LHCN-M2 (cell line): Measurements from ENCODE around the genes ODF3L2, CDC34, POLRMT, RNF126, PRSS57, PTBP1 and MED16.

DNA sequence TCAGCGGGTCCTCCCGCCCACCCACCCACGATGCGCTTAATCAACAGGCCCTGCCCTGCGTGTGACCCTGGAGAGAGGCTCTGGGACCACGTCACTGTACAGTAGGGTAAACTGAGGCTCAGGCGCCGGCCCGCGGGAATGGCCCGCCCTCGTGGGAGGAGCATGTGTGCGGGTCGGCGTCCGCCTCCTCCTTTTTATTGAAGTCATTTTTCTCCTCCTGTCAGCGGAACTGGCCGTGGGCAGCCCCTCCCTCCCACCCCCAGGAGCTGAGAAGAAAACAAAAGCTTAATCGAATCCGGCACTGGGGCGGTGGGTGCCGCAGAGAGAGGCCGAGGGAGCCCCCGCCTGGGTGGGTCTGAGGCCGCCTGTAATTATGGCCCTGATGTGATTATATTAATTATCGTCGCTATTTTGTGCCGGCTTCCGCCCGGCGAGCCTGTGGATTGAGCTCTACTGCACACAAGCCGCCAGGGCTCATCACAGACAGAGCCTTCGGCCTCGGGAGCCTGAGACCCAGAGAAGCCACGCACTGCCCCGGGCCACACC is 7.0 kb downstream of the C2CD4C start:
- RAMPAGE, long total RNA, result no peak

DNA sequence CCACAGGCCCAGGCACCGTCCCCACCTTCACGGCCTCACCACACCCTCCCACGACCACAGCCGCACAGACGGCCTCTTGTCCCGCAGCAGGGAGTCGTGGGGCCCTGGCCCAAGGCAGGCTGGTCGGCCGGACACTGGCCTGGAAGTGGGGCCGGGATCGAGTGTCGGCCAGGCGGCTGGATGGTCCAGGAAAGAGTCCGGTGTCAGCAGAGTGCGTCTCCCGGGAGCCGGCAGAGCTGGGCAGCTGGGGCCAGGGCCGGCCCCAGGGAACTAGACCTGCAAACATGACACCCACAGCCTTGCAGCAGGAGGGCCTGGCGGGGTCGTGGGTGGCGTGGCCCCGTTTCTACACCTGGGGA is at the start of gene ODF3L2:
Gene ODF3L2 (minus strand): TSS at position 163 of the 359 bp plus-strand sequence.
- RAMPAGE, long total RNA, result no peak

DNA sequence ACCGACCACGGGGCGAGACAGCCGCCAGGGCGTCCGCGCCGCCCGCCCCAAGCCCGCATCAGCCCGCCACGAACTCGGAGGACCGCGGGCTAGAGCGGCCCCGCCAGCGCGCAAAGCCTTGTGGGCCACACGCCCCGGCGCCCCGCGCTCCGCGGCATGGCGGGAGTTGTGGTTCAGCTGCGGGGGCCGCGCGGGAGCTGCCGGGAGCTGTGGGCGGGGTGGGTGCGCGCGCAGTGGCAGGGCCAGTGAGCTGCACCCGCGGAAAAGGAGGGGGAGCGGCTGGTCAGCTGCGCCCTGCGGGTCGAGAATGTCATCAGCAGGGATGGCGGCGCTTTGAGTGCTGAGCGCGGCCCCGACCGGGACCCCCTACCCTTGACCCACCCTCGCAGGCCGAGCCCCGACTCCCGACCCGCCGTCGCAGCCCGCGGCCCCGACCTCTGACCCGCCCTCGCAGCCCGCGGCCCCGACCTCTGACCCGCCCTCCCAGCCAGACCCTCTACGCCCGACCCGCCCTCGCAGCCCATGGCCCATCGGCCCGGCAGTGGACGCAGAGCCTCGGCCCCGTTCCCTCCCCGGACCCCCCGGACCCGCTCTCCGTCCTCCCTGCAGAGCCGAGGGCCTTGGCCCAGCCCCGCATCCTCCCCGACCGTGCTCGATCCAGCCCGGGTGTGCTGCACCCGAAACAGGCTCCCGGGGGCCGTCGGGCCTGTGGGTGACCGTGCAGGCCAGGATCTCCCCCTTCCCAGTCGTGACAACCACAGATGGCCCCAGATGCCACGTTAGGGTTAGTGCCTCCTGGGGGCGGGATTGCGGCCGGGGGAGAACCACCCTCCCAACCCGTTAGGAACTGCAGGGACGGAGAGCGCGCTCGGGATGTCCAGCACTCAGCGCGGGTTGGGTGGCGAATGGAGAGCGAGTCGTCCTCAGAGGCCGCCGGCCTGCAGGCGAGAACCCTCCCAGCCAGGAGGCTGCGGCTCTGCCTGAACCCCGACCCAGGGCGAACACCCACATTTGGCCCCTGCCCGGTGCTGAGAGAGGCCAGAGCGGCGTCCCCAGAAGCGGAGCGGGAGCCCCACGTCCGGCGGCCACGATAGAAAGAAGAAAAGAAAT is 7.0 kb upstream of the MADCAM1 start:
- RAMPAGE, long total RNA, result no peak

DNA sequence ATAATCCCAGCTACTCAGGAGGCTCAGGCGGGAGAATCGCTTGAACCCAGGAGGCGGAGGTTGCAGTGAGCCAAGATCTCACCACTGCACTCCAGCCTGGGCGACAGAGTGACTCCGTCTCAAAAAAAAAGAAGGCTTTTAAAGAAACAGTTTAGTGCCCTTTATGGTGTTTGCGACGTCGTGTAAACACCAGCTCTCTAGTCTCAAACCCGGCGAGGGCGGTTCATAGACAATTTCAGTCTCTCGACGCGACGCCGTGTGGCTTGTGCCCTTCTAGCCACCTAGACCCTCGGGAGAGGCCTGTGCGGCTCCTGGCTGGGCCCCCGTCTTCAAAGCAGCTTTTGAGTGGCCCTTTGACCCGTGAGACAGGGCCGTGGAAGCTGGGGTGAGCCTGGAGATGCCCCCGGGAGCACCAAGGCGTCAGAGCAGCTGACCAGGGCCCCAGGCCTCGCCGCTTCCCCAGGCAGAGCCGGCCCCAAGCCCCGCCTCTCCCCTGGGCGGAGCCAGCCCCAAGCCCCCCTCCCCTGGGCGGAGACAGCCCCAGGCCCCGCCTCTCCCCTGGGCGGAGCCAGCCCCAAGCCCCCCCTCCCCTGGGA is 5.0 kb upstream of the MADCAM1 start:
- RAMPAGE, long total RNA, result no peak

GRCh38 chr19:531648-532047 is at the start of gene CDC34:
CDC34 (plus strand) TSS chr19:531760.
- RAMPAGE, long total RNA, result no peak

DNA sequence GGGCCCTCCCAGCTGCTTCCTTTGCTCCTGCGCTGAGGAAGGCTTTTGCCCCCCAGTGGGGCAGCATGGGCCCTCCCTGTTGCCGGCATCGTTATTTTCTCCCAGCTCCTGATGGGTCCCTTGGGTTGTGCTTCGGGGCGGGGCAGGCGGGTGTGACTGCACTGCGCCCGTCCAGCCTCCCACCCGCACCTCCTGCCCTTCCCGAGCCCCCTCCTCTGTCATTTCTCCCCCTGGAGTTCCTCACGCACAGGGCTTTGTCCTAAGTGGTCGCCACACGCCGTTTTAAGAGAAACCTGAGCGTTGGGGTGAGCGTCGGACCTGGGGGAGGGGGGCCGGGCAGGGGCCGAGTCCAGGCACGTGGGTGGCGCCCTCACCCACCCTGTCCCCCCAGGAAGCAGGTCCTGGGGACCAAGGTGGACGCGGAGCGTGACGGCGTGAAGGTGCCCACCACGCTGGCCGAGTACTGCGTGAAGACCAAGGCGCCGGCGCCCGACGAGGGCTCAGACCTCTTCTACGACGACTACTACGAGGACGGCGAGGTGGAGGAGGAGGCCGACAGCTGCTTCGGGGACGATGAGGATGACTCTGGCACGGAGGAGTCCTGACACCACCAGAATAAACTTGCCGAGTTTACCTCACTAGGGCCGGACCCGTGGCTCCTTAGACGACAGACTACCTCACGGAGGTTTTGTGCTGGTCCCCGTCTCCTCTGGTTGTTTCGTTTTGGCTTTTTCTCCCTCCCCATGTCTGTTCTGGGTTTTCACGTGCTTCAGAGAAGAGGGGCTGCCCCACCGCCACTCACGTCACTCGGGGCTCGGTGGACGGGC is 2.7 kb upstream of the GZMM start:
- RAMPAGE, long total RNA, result no peak

DNA sequence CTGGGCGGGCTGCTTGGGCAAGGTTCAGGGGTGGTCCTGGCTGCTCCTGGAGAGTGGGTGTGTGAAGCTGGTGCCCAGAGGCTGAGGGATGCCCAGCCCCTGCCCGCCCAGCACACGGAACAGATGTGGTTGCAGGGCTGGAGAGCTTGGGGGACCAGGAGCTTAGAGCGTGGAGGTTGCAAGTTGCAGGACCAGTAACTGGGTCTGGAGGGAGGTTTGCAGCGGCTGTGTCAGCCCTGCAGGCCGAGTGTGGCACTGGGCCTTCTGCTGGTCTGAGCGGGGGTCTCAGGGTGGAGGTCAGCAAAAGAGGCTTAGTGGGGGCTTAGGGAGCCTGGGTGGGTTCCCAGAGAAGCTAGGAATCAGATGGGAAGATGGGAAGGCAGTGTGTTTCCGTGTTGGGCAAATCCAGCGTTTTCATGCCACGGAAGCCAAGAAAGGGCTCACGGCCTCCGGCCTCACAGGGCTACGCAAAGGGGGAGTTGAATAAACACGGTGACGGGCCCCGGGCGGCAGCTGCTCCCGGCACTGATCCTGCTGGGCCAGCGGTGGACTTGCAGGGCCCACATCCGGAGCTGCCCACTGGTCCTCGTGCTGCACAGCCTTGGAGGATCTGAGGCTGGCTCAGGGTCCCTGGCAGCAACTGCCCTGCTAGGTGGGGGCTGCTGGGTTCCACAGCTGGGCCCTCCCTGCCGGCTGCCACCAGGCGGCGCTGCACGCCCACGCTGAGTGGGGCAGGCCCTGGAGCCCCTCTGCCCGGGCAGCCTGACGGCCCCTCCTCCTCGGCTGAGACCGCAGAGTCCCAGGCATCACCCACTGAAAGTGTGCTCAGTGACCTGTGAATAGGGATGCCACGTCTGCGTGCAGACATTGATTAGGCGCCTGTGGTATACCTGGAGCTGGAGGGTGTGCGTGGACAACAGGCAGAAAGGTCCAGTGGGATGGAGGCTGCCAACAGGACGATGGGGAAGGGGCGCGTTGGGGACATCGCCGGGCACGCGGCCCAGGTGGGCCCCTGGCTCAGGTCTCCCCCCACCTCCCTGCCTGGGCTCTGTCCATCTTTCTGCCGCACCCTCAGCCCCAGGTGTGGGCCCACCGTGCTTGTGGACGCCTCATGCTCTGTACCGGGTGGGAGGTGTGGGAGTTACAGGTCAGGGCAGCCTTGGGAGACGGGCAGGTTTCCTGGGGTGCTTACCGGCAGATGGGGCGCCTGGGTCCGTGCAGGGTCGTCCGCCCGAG is 5.4 kb upstream of the HCN2 start:
- RAMPAGE, long total RNA, result no peak

DNA sequence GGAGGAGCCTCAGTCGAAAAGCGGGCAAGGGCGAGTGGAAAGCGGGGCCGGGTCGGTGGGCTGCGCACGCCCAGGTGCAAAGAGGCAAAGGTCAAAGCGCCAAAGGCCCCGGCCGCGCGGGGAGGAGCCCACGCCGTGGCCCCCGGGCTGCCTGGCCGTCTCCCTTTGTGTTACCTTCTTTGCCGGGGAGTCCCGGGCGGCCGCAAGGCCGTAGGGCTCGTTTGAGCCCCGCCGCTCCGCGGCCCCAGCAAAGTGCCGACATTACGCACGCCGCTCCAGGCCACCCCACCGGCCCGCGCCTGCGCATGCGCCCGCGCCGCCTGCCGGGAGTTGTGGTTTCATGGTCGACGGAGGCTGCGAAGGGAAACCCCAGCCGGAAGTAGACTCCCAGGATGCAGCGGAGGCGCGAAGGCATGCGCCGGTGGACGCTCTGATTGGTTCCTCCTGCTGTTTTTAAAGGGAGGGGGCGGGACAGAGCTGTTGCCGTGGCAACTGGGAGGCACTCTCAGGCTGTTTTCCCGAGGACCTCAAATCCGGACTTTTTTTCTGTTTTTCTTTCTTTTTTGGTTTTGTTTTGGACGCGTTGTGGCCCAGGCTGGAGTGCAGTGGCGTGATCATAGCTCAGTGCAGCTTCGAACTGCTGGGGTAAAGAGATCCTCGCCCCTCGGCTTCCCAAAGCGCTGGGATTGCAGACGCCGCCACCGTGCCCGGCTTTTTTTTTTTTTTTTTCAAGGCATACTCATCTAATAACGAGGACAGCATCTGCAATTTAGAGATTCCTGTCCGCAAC is at the start of gene POLRMT:
Gene POLRMT (minus strand): TSS at position 287 of the 790 bp plus-strand sequence.
- RAMPAGE, long total RNA, result start-site peak on the minus strand centred at position 281 of the sequence, 19 bp wide, 17 reads

GRCh38 chr19:663018-664103 is at the start of gene RNF126:
RNF126 (minus strand) TSS chr19:663214.
- RAMPAGE, long total RNA, result no peak

DNA sequence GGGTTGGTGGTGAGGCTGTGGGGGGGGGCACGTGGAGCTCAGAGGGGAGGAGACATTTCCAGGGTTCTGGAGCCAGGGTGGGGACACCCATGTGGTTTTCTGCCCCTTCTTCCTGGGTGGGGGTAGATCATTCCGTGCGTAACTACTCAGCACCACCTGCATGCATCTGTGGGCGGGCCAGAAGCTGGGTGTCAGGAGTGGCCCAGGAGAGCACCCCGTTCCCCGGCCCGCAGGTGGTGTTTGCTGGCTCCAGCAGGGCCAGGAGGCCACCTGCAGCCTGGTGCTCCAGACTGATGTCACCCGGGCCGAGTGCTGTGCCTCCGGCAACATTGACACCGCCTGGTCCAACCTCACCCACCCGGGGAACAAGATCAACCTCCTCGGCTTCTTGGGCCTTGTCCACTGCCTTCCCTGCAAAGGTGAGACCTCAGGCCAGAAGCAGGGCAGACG is 1.4 kb downstream of the FSTL3 start:
- RAMPAGE, long total RNA, result no peak

- RAMPAGE, long total RNA, result no peak
Observed at GRCh38 chr19:680197-680691, 4.1 kb downstream of the FSTL3 start.

- RAMPAGE, long total RNA, result no peak
Observed at GRCh38 chr19:695317-695875, at the start of gene PRSS57. PRSS57 (minus strand) TSS chr19:695452.

DNA sequence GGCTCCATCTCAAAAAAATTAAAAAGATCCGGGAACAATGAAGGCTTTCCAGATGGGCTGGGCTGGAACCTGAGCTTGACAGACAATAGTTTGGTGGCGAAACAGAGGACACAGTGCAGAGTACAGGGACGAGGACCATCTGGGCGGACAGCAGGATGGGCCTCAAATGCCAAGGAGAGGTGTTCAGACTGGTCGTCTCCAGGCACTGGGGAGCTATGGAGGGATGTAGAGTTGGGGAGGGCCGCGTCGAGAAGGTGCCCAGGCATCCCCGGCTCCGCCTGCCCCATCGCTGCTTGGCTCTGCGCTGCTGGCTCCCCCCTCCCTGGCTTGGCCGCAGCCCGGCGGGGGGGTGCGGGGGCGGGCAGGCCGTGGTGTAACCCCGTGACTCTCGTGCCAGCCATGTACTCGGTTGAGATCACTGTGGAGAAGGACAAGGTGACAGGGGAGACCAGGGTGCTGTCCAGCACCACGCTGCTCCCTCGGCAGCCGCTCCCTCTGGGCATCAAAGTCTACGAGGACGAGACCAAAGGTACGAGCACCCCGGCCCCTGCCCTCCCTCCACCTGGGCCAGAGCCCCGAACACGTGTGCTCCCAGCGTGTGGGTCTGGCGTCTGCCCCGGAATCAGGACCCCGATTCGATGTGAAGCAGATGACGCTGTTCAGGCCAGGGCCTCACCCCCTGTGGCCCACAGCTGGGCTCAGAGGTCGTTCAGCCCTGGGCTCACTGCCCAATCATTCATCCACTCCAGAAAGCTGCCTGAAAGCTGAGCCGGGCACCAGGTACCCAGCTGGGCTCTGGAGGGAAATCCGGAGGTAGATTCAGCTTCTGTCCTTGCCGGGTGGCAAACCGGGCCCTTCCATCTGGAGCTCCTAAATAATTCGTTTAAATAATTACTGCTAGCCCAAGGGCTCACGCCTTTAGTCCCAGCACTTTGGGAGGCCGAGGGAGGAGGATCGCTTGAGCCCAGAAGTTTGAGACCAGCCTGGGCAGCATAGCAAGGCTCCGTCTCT is 10.7 kb upstream of the MISP start:
- RAMPAGE, long total RNA, result no peak

GRCh38 chr19:796542-797632 is at the start of gene PTBP1:
PTBP1 (plus strand) TSS chr19:797452.
- RAMPAGE, long total RNA, result start-site peak on the plus strand at chr19:797415-797452, 68 reads

DNA sequence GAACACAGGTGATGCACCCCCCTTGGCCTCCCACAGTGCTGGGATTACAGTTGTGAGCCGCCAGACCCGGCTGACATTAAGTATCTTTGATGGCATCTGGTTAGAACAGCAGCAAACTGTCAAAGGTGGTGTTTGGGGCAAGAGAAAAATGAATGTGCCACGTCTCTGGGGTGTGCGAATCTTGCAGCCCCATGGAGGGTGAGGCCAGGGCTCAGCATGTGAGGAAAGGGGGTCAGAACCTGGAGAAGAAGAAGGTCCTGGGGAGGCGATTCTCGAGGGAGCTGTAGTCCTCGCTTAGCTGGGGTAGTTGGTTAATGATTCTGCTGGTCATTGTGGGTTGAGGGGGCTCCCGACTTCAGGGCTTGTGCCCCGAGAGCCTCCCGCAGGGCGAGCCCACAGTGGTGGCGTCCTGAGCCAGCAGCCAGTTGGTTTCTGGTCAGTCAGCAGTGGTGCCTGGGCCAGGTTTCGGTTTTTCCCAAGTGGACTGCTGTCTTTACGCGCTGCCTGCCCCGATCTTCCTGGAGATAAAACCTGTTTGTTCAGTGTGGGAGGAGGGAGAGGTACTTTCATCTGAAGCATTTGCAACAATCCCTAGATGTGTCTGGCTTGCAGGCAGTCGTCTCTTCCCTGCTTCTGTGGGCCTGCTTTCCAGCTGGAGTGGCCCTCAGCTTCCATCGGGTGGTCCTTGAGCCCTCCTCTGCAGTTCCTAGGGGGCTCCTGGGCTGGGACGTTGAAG is 3.1 kb downstream of the PTBP1 start:
- RAMPAGE, long total RNA, result no peak

- RAMPAGE, long total RNA, result no peak
Observed at GRCh38 chr19:803471-804490, 6.5 kb downstream of the PTBP1 start.

- RAMPAGE, long total RNA, result no peak
Observed at GRCh38 chr19:804491-804775, 7.2 kb downstream of the PTBP1 start.

GRCh38 chr19:875094-875797 is 15.8 kb downstream of the CFD start:
- RAMPAGE, long total RNA, result no peak

DNA sequence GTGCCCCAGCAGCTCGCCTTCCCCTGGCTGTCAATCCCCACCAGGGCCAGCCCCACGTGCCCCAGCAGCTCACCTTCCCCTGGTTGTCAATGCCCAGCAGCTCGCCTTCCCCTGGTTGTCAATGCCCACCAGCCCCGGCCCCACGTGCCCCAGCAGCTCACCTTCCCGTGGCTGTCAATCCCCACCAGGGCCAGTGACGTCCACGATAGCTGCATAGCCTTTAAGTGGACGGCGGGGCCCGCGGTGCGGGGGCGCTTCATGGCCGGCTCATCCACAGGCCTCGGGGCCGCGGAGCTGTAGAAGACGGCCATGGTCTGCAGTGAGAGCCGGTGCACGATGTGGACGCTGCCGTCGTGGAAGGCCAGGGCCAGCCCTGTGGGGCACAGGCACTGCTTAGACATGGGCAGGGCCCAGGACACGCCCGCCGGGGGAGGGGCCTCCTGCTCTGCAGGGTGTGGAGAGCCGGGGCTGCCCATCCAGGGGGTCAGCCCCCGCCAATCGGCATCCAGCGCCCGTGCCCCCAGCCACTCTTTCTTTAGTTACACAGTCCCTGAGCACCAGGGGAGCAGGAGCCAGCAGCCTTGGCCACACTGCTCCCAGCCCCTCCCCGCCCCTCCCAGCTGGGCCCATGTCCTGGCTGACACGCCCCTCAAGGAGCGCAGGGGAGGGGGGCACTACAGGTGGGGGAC is 13.1 kb downstream of the MED16 start:
- RAMPAGE, long total RNA, result no peak

- RAMPAGE, long total RNA, result no peak
Observed at GRCh38 chr19:892598-893707, at the start of gene MED16. MED16 (minus strand) TSS chr19:893187.